ENCODE results near the gene PROM1.

DNA sequence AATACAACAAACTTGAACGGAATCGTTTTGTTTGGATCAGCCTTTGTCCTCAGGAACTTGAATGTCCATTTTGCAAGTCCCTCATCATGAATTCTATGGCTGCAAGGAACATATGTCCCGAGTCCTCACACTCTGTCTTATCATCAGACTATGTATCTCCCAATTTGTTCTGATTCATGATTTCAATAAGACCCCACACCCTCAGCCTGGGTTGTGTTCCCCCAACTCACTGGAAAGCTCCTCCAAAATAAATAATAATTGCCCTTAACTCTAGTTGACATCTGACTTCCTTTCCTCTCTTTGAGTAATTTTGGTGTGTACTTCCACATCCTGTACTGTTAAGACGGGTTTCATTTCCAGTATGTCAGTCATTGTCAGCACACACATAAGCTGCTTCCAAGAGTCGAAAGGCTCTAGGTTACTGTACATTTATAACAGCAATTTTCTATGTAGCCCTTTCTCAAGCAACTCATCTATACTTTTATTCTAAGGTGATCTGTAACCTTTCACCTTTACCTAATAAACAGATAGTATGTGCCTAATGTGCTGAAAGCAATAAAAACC is 52.2 kb upstream of the C1QTNF7 start:
- PRO-cap: no peak

DNA sequence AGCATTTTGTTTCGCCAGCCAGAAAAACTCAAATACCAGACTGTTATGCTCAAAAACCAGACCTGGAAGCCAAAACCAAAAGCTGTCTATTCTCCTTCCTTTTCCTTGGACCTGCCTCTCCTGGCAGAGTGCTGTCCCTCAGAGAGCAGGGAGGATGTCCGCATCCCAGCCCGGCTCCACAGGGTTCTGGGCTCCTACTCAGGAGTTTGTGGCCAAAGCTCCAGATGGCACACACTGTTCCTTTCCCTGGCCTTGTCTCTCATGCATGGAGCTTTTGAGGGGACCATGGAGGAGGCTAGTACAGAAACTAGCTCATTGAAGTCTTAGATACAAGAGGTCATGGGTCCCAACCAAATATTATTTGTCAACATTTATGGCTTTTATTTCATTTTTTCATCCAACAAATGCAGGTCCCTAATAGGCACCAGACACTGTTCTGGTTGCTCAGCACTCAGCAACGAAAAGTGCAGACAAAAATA is 41.8 kb upstream of the C1QTNF7 start:
- PRO-cap: no peak

DNA sequence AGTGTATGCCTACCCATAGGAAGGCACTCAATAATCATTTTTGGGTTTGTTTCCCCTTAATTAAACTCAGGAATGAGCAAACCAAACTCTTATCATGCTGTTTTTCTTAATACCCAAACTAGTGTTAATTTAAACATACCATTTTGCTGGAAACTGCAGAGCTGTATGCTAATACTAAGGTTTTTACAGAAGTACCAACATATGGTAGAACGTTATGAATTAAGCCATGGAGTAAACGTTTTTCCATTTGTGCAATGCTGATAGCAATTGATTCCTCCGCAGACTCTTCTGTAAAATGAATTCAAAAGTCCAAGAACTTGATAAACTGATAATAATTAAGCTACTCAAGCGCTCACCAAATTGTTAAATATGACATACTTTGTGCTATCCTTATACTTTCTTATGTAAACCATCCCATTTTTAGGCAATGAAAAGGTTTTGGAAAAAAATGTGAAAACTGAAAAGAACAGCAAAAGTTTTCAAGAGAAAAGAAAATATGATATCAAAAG is 27.4 kb downstream of the FBXL5 start:
- PRO-cap: no peak

- PRO-cap: no peak
Observed at GRCh38 chr4:15653313-15653898, 1.8 kb downstream of the FBXL5 start.

DNA sequence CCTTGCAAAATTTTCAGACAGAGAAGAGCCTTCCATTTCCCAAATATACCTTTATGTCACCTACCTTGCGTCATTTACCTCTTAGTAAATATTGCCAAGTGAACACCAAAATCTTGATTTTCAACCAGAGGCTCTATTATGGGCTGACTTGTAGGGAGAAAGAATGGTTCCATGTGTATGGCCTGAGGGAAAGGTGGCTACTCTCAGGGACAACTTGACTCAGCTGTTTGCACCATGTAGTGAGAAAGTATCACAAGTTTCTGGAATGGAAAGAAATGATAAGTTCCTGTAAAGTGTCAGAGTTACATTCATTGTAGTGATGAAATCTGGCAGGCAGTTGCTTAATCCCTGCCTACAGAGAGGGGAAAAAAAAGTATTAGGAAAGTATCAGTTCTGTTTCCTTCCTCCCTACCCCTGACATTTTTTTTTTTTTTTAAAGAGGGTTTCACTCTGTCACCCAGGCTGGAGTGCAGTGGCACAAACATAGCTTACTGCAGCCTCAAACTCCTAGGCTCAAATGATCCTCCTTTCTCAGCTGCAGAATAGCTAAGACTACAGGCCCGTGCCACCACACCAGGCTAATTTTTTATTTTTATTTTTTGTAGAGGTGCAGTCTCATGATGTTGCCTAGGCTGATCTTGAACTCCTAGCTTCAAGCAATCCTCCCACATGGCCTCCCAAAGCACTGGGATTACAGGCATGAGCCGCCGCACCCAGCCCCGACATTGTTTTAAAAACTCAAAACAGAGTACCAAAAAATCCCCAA is 4.7 kb upstream of the FBXL5 start:
- PRO-cap: no peak

- PRO-cap: no peak
Observed at GRCh38 chr4:15679444-15680021, 2.1 kb upstream of the FAM200B start.

DNA sequence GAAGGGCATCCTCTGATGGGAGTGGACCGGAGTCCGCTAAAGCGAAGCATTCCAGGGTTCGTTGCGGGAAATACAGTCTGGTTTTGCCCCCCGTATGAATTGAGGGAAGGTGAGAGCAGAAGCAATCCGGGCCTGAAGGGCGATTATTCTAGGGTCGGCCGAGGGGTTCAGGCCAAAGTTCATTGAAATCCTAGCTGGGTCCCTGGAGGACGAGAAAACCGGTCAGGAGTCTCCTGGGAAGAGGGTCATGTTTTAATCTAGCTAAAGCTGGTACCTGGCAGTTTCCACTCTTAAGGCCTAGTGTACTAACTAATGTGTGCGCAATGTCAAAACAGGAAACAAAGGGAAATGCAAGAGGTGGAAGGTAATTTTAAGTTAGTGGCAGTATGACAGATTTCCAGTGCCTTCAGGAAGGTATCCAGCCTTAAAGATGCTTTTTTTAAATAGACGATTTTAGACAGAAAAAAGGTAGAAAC is 324 bp downstream of the FAM200B start:
- PRO-cap: no peak

DNA sequence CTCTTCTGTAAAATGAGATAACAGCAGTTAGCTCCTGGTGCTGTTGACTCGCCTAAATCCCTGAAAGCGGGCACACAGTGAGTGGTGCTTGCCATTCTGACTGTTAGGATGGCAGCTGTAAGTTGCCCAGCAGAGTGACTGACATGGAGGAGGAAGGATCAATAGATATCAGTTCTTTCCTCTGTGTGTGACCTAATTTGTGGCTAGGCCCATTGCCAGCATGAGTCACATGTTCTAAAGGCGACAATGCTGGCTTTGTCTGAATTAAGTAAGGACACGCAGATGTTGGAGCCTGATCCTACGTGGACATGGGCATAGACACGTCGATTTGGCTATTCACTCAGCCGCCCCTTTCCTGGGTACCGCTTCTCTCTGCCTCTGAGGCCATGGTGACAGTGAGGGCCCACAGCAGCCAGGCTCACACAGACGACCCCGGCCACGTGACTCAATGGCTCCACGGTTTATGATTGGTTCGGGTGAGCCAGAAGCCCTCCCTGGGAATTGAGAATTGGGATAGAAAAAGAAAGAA is 16.3 kb downstream of the PROM1 start:
- PRO-cap: no peak

DNA sequence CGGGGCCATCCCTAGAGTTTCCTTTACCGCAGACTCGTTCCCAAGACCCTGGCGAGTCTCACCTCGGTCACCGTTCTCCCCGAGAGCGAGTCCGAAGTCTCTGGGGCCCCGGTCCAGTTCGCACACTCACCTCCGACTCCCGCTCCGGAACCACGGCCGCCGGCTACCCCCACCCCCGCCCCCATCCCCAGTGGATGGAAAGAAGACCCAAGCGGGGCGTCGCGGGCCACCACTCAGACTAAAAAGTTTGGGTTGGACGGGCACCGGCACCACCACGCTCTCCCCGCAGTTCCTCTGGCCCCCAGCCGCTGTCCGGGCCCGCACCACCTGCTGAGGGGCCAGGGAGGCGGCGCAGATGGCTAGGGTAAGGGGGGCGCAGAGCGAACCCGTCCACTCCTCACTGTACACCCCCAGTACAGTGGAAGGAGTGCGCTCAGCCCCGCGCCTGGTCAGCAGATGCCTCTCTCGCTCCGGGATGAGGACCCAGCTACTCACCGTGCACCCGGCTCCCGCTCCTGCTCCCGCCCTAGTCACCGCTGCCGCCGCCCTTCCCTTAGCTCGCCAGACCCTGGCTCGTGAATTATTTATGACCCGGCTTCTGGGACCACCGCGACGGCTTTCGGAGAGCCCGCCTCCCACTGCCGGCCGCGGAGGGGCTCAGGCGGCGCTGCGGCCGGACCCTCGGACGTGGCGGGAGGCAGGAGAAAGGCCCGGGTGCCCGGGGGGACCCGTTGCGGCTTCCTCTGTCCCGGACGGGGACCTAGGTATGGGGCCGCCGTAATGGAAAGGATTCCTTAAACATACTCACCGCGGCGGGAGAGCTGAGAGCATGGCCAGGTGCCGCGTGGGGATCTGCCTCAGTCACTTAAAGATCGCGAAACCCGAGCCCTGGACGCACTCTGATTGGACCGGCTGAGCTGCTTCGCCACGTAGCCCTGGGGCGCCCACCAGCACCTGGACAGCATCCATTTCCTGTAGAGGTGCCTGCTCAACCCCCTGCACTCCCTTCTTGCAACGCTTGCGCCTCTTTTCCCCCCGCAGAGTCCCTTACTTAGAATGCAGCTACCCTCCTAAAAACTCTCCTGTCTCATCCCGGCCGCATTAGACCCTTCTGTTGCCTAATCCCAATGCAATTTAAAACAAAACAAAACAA is at the start of gene PROM1:
TSS of gene PROM1 (minus strand) at position 854 of the 1,153 bp plus-strand sequence.
- PRO-cap: no peak

DNA sequence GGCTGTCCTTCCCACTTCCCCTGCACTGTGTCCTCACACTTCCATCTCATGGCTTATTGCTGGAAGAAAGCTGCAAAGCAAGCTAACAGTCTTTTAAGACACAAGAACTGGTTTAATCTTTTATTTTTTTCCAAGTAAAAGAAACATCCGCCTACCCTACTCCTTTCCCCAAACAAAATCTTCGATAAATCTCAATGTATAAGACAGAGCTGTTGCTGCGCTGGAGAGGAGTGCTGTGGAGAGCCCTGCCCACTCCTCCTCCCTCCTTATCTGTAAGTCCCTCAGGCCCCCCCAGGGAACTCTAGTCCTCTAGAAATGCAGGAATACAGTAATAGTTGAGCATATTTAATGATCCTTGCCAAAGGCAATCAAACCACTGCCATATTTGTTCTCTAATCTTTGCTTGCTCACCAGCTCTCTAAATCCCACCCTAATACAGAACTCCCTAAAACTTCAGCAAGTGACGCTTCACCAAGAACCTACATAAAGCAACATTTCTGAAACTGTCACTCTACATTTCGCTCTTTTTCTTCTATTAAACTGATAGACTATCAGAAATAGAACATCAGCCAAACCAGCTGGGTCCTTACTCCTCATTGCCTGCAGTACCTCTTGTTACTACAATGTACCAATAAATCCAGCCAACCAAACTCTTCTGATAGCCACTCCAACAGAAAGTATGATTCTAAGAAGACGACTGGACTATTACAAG is 13.8 kb downstream of the TAPT1 start:
- PRO-cap: no peak

DNA sequence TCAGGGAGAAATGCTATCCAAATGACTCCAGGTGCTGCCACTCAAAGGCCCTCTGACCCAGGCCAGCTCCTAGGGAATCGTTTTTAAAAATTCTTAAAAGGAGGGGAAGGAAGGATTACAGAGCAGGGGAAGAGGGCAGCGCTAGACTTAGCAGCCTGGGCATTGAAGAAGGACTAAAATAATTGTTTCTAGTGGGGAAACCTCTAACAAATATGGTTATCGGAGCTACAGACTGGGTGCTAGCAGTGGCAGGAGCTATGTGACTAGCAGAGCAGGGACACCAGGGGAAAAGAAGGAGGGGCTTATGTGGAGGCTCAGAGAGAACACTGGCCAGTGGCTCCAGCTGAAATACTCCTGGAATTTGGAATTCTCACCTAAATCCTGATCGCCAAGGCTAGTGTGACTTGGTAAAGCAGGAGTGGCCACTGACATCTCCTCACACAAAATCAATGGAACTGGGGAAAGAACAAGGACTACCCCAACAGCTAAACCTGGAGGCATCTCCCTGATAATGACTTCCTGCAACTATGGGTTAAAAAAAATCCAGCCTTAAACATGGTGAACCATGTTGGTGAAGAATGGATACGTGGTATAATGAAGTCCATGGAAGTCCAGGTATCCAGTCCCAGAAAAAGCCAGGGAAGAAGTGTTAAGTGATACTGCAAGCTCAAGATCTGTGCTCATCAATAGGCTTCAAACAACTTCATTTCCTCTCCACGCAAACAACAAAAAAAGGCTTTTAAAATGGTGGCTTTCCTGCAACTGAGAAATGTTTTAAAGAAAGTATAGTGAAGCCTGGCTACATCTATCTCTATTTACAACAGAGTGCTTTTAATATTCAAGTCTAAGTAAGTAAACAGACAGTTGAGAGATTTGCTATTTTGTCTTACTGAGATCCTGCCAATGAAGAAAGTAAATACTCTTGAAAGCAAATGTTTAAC is 1.9 kb downstream of the TAPT1 start:
- PRO-cap: no peak

DNA sequence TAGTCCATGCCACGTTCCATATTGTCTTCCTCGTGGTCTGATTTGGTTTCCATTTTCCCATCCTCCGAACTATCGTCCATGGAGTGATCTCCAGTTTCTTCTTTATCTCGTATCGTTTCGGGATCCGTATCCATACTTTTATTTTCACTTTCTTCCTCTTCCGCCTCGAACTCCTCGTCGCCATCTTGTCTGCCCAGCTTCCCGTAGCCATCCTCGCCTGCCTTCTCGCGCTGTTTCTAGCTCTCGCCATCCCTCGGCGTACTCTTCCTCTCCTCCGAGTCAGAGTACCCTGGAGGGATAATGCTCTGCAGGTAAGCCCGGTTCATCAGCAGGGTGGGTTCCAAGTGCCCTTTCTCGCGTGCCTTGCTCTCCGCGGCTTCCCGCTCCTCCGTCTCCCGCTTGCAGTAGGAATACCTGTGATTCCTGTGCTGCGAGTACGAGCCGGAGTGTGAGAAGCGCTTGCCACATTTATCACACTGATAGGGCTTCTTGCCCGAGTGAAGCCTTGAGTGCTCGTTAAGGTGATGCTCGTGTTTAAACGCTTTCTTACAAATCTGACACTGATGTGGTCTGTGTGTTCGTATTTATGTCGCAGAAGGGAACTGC is 134.5 kb upstream of the TAPT1 start:
- PRO-cap: no peak

DNA sequence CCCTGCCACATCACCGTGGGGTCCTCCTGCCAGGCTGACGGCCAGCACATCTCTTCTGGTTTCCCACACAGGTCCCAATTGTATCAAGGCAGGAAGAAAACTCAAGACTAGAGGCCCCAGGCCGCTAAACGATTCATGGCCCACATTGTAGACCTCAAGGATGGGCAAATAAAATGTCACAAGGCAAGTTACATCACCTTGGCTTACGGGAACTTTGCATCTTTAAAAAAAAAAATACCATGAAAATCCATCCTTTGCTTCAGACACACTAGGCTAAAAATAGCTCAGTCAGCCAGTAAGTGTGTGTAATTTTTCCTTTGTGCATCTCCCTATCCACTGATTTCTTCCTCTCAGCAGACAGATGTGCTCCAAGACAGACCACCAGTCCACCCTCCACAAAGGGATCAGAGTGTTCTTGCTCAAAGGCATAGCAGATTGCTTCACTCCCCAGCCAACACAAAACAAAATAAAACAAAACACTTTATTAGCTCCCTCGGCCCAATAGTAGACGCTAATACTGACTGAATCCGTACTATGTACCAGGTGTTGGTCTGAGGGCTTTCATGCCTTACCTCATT is 14.7 kb downstream of the LDB2 start:
- PRO-cap: no peak

DNA sequence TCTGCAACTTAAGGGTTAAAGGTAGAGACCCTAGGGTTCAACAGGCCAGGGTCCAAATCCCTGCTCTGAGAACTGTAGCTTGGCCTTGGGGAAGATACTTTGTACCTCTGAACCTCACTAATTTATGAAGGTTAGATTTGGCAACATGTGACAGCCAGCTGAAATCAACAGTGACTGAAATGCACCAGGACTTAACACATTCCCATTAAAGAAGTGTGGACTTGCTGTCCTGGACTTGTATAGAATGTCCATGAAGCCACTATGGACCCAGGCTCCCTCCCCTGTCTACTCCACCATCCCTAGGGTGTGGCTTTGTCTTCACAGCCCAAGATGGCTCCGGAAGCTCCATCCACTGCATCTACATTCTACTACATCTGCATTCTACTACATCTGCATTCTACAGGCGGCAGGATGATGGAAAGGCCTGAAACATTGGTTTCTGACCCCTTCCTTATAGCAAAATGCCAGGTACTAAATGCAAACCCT is 17.6 kb upstream of the LAP3 start:
- PRO-cap: no peak

GRCh38 chr4:17623490-17624644 is 9.4 kb downstream of the MED28 start:
- PRO-cap: no peak

- PRO-cap: no peak
Observed at GRCh38 chr4:17802269-17802918, 8.2 kb downstream of the DCAF16 start.

DNA sequence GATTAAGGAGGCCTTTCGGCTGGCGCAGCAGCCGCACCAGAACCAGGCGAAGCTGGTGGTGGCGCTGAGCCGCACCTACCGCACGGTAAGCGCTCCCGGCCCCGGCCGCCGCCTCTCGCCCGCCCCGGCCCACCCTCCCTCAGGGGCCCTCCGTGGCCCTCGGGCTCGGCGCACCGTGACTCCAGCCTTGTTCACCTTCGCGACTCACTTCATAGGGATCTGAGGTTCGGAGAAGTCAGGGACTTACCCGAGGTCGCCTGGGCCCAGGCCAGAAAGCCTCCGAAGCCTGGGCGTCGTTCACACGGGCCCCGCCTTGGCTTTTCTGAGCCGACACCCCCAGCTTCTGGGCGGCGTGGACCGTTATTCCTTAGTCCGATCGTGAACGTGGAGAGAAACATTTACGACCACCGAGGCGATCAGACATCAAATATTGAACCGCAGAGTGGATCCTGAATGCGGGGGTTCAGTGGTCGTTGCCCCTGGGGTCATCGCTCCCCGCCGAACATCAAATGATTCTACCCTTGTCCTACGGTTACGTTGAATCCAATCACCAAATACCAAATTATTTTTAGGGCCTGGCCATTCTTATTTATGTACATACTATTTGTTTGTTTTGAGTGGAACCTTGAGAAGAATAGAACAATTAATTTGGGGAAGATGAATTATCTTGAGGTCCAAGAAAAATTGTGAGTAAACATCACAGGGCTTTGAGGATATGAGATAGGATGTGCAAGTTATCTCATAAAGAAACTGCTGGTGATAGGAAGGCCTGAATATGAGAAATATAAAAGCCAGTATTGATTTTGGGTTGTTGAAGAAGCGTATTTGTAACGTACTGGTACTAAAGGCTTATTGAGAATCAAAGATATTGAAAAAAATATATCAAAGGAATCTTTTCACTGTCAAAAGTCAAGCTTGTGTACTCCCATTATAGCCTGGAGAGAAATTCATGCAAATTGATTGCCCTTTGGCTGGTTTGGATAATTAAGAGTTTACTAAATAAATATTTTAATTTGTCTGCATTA is 637 bp downstream of the NCAPG start:
- PRO-cap: unidirectional peak, minus-strand start at position 114 of the sequence

GRCh38 chr4:18321664-18322104 is 300.1 kb upstream of the LCORL start:
- PRO-cap: no peak

DNA sequence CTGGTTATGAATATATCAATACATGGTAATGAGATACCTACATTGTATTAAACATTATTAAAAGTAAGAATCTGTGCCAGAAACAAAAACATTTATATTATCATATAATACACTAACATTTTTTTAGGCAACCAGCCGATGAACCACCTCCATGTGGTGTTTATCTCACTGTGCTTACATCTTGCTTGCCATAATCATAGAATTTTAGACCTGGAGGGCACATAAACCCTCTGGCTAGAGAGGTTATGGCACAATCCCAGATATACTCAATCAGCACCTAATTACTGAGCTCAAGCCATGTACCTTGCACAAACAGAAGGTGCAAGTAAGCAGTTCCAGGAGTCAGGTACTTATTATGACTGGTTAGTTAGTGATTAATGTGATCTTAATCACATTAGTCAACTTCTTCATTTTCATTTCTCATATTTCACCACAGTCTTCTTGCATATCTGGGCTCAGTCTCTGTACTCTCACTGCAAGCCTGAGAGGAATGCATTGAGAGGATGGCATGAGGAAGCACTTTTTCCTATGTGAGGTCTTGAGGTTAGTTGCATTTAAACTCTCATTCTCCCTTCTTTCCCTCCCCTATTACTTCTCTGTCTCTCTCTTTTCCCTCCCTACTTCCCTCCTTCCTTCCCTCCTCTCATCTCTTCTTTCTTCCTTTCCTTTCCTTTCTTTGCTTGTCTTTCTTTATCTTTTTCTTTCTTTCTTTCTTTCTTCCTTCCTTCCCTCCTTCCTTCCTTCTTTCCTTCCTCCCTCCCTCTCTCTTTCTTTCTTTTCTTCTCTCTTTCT is 390.0 kb upstream of the LCORL start:
- PRO-cap: no peak

DNA sequence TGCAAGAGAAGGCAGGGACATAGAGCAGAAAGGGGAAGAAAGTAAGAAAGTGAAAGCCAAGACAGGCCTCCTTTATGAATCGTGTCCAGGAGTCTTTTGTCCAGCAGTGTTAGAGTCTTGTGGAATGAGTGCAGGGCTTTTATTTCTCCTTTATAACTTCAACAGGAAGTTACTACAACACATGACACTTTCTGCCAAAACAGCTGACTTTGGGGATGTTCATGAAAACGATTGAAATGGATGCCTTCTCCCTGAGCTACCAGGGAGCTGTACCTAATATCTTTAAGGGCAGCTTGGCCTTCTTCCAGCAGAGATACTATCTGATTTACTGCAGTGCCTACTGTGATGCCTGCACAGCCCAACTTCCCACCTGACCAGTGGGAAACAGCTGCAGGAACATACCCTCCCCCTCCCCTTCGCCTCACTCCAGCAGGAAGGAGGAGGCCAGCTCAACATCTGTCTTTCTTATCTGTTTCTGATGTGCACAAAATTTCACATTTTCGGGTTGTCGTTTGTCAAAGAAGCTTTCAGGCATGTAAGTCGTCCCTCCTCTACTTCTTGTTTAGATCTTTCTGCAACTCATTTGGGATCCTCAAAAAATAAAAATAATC is 557.6 kb upstream of the SLIT2 start:
- PRO-cap: no peak

Data from sciatic nerve (tissue), 1 donor.